Esophagus muscularis mucosa (tissue), 4 donors: ENCODE measurements around the genes DYNLT4, EIF2B3, TSPAN1 and POMGNT1.

GRCh38 chr1:44406020-44406426, 968 bp downstream of the RNF220 start:
- PRO-cap, result no peak
- RAMPAGE, long total RNA, 4 experiments, result no peak in any of the 4 experiments

DNA sequence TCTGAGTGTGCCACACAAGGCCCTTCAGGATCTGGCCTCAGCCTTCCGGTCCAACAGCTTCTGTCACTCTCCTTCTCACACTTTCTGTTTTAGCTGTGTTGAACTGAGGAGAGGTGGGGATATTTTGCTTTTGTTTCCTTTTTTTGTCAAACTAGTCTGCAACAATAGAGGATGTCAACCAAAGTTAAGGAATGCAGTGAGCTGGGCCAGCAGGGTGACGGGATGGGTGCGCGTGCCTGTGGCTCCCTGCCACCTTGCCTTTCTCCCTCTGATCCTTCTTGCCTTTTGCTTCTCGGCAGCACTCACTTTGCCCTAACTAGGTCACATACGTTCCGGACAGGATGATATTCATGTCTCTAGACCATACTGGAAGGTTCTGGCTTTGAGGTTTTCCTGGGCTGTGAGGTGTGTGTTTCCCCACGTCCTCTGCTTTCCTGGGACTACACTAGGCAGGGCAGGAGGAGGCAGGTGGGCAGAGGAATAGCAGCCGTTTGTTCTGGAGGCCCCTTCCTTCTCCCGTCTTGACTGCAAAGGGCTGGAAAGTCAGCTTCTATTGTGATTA, 67.7 kb downstream of the RNF220 start:
- PRO-cap, result no peak
- RAMPAGE, long total RNA, 4 experiments, result no peak in any of the 4 experiments

DNA sequence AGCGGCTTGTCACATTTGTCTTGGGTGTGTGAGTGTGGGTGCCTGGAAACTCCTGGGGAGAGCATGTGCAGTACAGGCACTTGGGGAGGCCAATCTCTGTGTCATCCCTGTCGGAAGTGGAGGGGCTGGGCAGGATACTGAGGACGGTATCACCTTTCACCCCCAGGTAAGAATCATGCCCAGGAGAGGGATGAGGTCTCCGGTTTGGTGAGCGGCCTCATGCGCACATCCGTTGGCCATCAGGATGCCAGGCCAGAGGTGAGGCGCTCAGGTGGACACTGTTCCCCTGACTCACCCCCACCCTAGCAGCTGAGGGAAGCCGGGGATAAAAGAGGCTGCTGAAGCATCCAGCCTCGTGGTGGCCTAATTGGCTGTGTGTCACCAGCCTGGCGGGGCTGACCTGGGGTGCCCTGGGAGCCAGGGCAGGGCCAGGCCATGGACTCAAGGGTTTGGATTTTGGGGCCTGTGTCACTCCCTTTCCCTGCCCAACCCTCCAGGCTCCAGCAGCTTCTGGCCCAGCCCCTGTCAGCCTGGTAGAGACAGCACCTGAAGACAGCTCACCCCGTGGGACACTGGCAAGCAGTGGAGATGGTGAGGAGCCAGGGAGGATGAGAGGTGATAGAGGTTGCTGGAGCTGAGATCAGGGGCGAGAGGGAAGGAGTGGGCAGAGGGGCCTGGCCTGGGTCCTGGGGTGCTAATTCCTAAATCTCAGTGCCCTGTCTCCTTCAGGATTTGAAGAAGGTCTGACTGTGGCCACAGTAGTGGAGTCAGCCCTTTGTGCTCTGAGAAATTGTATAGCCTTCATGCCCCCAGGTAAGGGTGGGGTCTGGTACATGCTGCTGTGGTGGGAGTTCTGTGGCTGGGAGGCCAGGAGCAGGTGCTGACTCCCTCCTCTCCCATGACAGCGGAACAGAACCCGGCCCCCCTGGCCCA, 3.5 kb downstream of the DYNLT4 start:
- PRO-cap, result no peak
- RAMPAGE, long total RNA, 4 experiments, result no peak in any of the 4 experiments

DNA sequence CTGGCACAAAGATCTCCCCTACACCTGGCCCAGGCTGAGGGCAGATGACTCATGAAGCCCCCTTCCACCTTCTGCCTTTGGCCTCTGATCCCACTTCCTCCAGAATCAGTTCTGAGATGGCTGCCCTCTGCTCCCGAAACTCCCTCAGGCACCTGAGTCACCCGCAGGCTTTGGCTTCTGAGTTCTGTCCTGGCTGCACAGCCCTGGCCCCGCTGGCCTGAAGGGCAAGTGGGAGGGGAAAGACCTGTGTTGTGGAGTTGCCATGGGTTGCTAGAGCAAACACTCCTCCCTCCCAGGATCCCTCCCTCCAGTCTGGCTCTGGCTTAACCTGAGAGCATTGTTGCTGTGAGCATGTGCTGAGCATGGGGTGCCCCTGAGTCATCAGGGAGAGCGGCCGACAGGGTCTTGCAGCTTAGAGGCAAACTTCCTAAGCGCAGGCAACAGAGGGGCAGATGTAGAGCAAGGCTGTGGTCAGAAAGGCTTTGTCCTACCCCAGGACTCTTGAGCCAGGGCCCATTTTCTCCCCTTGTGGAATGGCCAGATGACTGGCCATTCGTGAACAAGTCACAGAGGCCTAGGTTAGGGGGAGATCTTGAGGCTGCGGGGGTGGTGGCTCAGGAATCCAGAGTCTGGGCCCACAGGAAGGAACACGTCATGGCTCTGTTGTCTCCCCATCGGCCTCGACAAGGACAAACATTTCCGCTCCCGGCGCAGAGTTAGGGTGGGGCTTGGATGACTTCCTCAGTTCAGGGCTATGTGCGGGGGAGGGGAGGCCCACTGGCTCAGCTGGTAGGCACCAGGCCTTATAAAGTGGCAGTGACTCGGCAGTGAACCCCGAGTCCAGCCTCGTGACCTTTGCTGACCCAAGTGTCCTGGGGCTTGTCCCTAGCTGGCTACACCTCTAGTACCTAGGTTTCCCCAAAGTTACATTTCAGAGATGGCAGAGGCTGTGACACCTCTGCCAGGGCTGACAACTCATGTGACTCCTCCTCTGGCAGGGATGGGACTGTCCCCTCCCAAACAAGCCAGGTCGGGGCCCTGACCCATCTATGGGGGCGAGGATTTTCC, at the start of gene DYNLT4:
TSS of gene DYNLT4 (minus strand) at position 179 of the 1,068 bp plus-strand sequence.
- PRO-cap, result bidirectional peak, plus-strand start at position 310 of the sequence, minus-strand start at position 179 of the sequence; bidirectional peak, plus-strand start at position 713 of the sequence, minus-strand start at position 688 of the sequence
- RAMPAGE, long total RNA, 4 experiments, result no peak in any of the 4 experiments

- PRO-cap, result bidirectional peak, plus-strand start at chr1:44986825, minus-strand start at chr1:44986595
- RAMPAGE, long total RNA, 4 experiments, result start-site peak on the minus strand in 4 of 4 experiments, at chr1:44986554-44986602 at its widest, 167 to 389 reads per replicate
Measured at GRCh38 chr1:44986098-44986978, at the start of gene EIF2B3. Gene EIF2B3, minus strand, starts transcription at chr1:44986595.

GRCh38 chr1:45739993-45740212, 10.6 kb downstream of the IPP start:
- PRO-cap, result no peak
- RAMPAGE, long total RNA, 4 experiments, result no peak in any of the 4 experiments

DNA sequence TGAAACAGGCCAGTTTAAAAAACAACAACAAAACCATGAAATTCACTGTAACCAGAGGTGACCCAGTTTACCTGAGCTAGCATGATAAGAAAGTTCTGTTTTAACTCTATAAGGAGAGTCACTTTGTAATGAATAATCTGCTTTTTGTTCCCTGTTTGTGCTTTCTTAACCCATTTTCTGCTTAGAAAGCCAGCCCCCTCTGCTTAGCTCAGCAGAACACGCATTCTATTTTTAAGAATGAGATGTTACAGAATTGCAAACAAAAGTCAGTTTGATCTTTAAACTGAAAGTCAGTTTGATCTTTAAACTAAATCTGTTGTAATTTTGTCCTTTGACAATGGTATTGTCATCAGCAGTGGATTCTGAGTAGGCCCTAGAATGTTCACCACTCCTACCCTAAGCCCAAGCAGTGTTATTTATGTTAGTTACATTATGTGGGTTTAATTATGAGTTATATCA, 68.0 kb downstream of the MAST2 start:
- PRO-cap, result no peak
- RAMPAGE, long total RNA, 4 experiments, result no peak in any of the 4 experiments

- PRO-cap, result no peak
- RAMPAGE, long total RNA, 4 experiments, result no peak in any of the 4 experiments
Measured at GRCh38 chr1:46043313-46044104, 88.9 kb downstream of the PIK3R3 start.

- PRO-cap, result bidirectional peak, plus-strand start at chr1:46133232, minus-strand start at chr1:46133036; bidirectional peak, plus-strand start at chr1:46133441, minus-strand start at chr1:46133342
- RAMPAGE, long total RNA, 4 experiments, result no peak in any of the 4 experiments
Measured at GRCh38 chr1:46132750-46133541, 517 bp upstream of the PIK3R3 start.

DNA sequence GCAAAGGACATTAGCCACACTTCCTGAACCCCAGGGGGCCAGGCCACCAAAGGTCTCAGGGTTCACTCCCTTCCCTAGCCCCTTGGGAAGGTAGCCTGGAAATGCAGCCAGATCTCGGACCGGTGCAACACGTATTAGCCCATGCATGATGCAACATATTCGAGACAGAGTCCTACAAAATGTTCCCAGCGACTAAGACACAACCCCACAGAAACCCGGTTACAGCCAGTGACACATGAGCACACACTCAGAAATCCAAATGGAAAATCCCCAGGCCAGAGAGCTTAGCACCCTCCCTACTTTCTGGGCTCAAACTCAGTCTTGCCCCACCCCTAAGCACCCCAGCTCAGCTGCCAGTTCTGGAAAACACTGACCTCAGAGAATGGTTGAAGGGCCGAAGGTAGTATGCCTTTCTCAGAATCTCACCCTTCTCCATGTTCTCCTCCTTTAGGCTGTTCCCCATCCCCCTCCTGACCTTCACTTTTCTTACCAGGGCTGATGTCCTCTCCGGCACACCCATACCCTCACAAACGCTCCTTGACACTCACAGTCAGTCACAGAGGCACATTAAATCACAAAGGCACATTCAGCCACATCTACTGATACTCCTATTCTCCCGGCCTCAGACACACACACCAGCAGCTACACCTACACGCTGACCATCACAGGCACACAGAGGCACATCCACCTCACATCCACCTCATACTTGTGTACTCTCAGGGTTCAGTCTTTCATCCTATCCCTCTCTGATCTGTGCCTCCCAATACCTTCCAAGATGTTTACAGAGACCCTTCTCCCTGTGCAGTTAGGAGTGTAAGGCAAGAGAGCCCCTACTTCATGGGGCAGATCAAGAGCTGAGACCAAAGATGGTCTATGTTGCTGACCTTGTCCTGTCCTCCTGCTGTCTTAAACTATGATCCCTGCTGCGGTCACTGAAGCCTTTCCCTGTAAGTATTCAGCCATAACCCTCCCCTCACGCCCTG, at the start of gene TSPAN1:
TSS of gene TSPAN1 (plus strand) at position 625 of the 983 bp plus-strand sequence.
- PRO-cap, result bidirectional peak, plus-strand start at position 378 of the sequence, minus-strand start at position 136 of the sequence
- RAMPAGE, long total RNA, 4 experiments, result start-site peak on the plus strand in 1 of 4 experiments, centred at position 367 of the sequence, 7 reads per replicate

DNA sequence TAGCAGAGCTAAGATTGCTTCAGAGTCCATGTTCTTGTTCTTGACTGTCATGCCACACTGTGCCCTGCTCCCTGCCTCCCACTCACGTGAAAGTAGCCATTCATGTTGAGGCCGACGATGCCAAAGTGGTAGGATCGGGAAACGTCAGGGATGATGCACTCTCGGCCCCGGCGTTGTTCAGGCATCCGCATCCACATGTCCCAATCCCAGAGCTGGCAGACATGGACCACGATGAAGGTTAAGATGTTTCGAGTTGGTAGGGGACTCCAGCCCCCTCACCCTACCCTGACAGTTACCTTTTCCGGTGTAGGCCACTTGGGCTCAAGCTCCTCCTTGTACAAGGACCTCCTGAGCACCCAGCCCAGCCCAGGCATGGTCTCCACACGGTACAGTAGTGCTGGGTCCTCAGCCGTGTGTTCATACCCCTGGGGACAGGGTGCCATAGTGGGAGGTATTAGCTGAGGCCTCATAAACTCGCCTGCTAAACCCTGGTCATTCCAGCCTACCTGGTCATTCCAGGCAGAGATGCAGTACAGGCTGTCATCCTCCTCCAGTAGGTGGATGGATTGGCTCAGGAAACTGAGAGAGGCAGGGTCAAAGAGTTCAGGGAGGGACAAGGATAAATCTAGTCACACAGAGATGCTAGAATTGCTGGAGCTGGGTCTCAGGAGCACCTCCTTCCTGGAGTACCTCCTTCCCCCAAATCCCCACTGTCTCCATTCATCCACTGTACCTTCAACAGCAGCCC, 6.0 kb downstream of the POMGNT1 start:
- PRO-cap, result no peak
- RAMPAGE, long total RNA, 4 experiments, result no peak in any of the 4 experiments

DNA sequence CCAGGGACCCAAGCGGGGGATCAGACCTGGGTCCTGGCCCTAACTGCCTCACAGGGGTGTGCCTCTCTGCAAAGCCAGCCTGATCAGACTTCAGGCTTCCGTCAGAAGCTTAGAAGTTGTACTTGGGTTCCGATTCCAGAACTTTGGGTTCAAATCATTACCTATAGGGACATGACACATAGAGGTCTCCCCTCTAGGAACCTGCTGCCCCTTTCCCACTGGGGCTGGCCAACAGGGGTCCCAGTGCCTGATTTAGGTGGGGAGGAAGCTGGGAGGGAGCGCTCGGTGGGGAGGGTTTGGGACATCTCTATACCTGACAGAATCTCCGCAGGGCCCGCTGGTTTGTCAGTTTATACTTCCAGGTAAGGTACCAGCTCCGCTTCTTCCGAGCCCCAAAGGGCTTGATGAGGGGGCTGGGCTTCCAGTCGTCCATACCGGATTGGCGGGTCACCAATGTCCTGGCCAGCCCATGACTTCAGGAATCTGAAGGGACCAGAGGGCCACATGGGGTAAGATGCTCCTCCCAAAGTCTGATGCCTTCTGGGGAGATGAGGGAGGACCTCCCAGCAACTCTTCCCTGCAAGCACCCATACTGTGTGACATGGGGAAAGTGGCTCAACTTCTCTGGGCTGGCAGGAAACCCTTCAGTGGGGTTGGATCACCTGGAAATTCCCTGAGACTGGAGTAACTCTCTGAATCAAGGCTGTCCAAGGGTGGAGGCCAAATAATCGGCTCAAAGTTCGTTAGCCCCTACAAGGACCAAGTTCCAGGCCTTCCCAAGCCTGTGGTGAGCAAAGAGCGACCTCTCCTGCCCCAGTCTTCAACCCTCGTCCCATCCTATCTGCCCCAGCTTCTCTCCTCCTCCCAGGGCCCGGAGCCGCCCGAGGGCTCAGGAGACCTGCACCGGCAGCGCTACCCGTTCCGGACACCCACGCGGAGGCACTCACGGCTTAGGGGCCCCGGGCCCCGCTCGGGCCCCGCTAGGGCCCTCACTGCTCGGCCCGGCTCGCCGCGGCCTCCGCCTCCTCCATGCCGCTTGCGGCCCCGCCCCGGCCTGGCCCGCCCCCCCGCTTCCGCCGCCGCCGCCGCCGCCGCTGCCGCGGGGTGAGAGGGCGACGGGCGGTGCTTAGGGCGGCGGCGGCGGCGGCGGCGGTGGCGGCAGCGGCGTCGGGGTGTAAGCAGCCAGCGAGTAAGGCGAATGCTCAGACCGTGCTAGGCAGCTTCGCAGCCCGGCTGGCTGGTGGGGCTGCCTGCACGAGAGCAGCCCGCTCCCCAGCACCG, at the start of gene POMGNT1:
TSS of gene POMGNT1 (minus strand) at position 1,046 of the 1,281 bp plus-strand sequence.
- PRO-cap, result bidirectional peak, plus-strand start at position 1,205 of the sequence, minus-strand start at position 1,046 of the sequence
- RAMPAGE, long total RNA, 4 experiments, result start-site peak on the minus strand in 4 of 4 experiments, centred at positions 1,021 to 1,048 of the sequence, 28 to 501 reads per replicate

DNA sequence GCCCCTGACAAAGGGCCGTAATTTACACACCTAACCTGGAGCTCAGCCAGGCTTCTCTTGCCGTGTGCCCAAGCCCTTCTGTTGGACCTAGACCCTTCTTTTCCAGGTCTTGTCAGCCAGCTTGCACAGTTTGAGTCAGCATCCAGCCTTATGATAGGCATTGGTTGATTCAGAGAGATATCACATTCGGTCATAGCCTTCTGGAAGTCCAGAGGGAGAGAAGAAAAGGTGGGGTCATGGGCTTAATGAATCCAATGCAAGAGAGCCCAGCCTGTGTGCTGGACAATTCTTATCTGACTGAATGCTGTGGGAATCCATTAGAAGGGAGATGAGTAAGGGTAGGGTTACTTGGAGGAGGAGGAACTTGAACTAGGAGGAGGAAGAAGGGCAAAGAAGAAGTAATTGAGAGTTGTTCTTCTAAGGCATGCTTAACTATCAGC, 8.9 kb downstream of the NSUN4 start:
- PRO-cap, result no peak
- RAMPAGE, long total RNA, 4 experiments, result no peak in any of the 4 experiments

DNA sequence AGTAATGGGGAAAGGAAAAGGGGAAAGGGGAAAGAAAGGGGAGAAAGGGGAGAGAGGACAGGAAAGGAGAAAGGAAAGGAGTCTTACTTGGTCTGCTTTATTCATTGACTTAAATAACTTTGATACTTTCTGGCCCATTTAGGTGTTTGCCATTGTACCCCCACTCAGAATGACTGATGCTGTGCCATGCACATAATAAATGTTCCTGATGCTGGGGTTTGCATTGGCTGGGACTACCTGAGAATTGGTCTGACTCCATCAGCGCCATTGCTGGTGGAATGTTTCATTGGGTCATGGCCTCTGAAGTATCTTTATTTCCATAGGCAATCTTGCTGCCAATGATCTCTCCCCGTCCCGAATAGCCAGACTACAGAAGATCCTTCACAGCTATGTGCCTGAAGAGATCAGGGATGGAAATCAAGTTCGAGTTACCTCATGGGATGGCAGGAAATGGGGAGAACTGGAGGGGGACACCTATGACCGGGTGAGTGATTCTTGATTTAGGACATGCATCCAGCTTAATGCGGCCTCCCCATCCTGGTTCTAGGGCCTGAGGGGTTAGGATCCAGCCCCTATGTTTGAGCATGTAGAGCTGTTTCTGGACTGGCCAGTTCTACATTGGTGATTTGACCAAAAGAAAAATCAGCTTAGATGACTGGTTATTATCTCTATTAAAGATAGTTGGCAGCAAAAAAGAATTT, 12.1 kb downstream of the NSUN4 start:
- PRO-cap, result no peak
- RAMPAGE, long total RNA, 4 experiments, result no peak in any of the 4 experiments

DNA sequence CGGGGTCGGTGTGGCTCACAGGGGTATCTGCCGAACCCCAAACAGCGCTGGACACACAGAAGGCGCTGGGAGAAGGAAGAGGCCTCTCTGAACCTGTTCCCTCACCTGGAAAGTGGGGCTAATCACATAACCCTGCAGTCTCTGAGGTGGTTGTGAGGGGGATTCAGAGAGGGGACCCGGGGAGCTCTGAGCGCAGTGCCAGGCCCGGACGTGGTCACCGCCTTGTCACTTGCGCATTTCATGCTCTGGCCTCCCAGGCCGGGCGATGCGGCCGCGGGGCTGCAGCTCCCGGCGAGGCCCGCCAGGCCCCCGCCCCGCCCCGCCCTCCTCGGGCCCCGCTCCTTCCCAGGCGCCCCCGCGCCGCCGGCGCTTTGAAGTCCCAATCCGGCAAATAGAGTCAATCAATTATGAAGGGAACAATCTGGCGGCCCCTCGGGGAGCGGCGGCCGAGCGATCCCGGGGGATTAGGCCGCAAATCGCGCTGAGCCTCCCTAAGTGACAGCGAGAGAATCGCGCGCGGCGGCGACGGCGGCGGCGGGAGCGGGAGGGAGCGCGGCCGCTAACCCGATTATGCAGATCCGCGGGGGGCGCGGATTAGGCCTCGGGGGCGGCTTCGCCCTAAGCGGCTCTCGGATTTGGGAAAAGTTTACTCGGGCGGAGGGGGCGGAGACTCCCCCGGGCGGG, 23.3 kb upstream of the DMBX1 start:
- PRO-cap, result no peak
- RAMPAGE, long total RNA, 4 experiments, result no peak in any of the 4 experiments

- PRO-cap, result unidirectional peak, minus-strand start at chr1:46720008
- RAMPAGE, long total RNA, 4 experiments, result no peak in any of the 4 experiments
Measured at GRCh38 chr1:46719558-46720299, 815 bp upstream of the EFCAB14 start.

DNA sequence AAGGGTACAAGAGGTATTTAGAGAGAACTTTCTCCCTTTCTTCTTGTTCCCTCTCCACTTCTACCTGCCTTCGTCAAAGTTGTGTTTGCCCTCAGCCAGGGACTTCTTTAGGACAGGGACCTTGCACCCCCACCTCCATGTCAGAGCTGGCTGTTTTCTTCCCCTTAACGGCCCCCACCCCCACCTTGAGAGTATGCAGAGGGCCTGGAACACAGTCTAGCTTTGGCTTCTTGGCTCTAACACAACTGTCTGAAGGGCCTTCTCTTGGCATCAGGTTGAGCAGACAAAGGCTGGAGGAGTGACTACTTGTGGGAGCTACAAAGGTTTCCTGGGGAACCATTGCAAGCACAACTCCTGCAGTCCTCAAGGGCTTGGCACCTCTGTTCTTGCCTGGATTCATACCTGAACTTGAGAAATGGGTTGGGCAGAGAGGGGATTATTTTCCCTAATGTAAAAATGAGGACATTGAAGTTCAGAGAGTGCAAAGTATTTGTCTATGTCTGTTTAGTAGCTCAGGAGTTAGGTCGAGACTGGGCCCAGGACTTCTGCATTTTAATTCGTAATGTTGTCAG, 2.5 kb downstream of the CYP4B1 start:
- PRO-cap, result no peak
- RAMPAGE, long total RNA, 4 experiments, result no peak in any of the 4 experiments

DNA sequence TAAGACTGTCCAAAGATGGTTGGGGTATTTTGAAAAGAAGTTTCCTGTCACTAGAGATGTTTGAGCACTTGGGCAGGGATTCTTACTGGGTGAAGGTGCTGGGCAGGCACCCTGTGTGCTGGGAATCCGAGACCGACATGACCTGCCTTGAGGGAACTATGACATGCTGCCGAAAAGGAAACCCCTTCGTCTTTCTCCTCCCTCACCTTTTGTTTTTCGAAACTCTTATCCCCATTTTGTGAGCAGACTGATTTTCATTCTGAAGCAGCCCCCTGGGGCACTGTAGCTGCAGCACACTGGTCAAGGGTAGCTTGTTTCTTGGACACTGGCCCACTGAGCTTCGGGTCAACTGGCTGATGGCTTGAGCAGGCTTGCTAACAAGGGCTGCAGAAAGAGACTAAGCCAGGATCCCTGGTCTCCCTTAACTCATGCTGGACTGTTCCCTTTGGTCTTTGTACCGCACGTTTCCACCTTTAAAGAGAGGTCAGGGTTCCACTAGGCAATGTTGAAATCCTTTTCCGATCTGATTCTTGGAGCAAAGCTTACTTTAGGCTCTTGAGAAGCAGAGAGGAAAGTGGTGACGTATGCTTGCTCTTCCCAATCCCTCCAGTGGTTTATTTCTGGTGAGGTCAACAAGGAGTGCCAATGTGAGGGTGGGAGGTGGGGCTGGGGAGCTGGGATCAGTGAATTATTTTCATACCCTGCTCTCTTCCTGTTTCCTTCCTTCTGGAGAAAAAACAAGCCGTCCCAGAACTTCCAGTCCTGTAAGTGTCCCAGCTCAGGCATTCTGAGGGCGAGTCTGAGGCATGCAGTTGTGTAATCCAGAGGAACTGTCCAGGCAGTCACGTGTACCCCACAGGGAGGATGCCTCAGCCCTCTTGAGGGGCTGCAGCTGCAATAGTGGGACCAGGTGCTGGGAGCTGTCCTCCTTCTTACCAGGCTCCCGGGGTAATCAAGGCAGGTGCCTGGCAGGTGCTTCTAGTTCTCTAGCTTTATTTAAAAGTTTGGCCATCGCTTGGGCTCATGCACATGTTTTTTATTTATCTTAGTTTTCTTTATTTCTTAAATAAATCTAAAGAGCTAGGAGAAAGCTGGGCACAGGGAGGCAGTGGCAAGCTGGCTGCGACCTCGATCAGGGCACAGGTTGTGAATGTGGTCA, 7.6 kb downstream of the CYP4B1 start:
- PRO-cap, result unidirectional peak, minus-strand start at position 282 of the sequence; bidirectional peak, plus-strand start at position 897 of the sequence, minus-strand start at position 525 of the sequence
- RAMPAGE, long total RNA, 4 experiments, result no peak in any of the 4 experiments

DNA sequence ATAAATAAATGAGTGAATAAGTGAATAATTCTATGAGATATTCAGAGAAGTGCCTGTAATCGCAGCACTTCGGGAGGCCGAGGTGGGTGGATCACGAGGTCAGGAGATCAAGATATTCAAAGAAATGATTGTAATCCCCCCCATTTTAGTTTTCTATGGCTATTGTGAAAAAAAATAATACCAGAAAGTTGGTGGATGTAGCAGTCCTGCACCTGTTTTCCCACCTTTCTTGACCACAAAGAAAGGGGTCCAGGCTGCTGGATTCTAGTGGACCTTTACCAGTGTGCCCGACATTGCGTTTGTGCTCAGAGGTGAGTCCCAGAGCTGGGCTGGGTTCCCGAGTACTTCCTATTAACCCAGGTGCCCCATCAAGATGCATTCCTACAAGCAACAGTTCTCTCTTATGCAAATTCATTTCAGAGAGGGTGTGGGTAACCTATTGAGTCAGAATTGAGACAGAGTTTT, 7.6 kb upstream of the CYP4A22 start:
- PRO-cap, result no peak
- RAMPAGE, long total RNA, 4 experiments, result no peak in any of the 4 experiments

- PRO-cap, result no peak
- RAMPAGE, long total RNA, 4 experiments, result no peak in any of the 4 experiments
Measured at GRCh38 chr1:47181342-47181854, 8.4 kb downstream of the PDZK1IP1 start.